Subcutaneous preadipocyte (primary cell): ENCODE measurements around the gene CRELD2.

DNA sequence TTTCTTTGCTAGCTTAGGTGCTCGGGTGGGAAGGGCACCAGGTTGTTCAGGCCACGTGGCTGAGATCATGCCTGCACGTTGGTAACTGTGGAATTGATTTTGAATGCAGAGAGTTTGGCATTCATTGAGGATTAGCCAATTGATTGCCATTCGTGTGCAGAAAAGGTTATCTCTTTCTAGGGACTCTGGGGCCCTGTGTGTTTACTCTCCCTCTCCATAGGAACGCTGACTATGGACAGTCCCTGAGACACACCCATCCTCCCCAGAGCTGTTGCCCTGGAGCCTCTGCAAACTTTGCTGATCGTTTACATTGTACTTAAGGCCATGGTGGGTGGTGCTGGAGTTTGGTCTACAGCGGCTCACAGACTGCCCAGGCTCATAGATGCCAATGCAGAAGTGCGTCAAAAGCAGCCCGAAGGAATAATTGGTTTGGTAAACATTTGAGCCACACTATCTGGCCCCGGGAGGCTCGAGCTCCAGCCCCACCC, 119.4 kb upstream of the TAFA5 start:
- CAGE, long polyA plus RNA = no peak

GRCh38 chr22:48517530-48518116, 28.3 kb downstream of the TAFA5 start:
- CAGE, long polyA plus RNA = no peak

GRCh38 chr22:48587685-48588007, 98.3 kb downstream of the TAFA5 start:
- CAGE, long polyA plus RNA = no peak

GRCh38 chr22:48654395-48654990, 165.1 kb downstream of the TAFA5 start:
- CAGE, long polyA plus RNA = no peak

GRCh38 chr22:48719065-48719468, 229.7 kb downstream of the TAFA5 start:
- CAGE, long polyA plus RNA = no peak

DNA sequence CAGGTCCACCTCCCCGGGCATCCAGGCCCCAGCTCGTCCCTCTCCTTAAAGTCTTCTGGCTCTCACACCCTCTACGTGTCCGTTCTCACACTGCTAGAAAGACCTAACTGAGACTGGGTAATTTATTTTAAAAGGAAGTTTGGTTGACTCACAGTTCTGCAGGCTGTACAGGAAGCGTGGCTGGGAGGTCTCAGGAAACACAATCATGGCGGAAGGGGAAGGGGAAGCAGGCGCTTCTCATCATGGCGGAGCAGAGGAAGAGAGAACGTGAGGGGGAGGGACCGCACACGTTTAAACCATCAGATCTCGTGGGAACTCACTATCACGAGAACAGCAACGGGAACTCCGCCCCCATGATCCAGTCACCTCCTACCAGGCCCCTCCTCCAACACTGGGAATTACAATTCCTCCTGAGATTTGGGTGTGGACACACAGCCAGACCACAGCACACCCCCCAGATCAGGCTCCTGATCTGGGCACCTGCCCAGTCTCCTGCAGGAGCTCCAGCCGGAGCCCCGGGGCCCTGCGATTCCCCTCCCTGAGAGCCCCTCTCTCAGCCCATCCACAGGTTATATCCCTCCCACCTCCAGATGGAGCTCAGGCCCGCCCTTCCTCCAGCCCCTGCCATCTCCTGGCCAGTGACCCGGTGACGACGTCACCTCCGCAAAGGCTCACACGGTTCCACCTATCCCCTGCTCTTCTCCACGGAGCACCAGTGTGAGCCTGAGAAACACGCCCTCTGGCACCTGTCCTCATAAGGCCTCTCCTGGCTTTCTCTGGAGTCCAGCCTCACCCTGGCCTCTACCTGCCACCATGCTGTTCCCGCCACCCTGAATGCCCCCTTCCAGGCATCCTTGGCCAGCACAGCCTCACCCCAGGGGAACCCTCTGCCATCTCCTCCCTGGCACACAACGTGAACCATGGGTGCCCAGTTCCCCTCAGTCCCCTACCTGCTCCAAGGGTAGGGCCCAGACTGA, 170.1 kb downstream of the BRD1 start:
- CAGE, long polyA plus RNA = no peak

DNA sequence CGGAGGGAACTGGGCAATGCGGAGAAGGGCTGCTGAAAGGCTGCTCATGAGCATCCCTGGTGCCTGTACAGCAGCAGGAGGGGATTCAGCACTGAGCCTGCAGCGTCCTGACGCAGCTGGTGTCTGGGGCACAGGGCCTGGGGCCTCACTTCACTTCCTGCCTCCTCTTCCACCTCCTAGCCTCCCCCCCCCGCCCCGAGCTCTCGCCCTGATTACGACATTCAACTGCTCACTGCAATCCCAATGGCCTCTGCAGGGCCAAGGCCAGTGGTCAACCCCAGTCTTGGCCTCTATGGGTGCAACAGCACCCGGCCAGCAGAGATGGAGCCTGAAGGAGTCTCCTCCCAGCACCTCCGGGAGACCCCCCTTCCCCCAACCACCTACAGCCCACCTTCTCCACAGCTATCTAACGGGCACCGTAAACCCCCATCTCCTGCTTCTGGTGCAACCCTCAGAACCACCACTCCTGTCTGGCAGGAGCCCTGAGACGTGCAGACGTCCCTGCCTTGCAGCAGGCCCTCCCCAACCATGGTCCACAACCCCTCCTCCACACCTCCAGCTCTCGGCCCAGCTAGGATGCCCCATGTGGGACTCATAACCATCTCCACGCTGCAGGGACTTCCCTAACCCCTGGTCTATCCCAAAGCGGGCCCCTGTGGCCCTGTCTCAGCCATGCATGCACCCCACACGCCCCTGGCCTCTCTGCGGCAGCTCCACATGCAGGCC, 38.2 kb downstream of the BRD1 start:
- CAGE, long polyA plus RNA = no peak

GRCh38 chr22:49800791-49801423, 26.8 kb downstream of the BRD1 start:
- CAGE, long polyA plus RNA = no peak

- CAGE, long polyA plus RNA = no peak
Measured at GRCh38 chr22:49808005-49808523, 19.6 kb downstream of the BRD1 start.

GRCh38 chr22:49918554-49919365, at the start of gene CRELD2:
Gene CRELD2 (plus strand): TSS chr22:49918634.
- CAGE, long polyA plus RNA = start-site peak on the plus strand at chr22:49918648-49918726, 608 and 127 reads in 2 replicates

DNA sequence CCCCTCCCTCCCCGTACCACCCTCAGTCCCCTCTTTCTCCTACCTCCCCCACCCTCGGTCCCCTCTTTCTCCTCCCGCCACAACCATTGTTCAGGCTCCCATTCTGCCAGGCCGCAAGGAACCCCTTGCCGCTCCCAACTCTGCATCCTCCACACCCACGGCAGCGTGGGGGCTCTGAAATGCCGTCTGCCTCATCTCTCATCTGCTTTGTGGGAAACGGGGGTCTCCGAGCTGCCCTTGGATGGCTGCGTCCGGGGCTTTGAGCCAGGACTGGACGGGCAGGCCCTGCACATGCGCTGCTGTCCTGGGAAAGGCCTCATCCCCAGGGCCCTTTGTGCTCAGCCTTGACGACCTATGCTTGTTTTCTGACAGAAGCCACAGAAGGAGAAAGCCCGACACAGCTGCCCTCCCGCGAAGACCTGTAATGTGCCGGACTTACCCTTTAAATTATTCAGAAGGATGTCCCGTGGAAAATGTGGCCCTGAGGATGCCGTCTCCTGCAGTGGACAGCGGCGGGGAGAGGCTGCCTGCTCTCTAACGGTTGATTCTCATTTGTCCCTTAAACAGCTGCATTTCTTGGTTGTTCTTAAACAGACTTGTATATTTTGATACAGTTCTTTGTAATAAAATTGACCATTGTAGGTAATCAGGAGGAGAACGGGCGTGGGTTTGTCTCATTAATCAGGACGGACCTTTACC, 8.6 kb downstream of the CRELD2 start:
- CAGE, long polyA plus RNA = no peak

- CAGE, long polyA plus RNA = no peak
Measured at GRCh38 chr22:49969825-49970393, 9.3 kb downstream of the PIM3 start.

- CAGE, long polyA plus RNA = no peak
Measured at GRCh38 chr22:50000175-50000374, 12.5 kb downstream of the IL17REL start.

DNA sequence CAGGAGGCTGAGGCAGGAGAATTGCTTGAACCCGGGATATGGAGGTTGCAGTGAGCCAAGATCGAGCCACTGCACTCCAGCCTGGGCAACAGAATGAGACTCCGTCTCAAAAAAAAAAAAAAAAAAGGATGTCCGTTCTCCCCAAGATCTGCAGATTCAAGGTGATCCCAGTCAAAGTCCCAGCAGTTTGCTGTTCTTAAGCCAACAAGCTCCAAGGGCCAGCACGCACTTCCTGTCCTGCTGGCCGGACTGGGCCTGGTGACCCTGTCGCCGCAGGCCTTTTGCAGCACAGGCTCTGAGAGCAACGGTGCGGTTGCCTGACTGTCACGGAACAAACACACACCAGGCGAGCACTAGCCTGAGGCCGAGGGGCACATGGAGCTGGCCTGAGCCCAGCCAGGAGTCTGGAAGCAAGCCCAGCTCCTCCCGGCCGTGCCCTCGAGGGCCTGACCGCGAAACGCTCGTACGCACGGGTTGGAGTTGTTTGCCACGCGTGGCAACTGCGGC, 14.9 kb upstream of the IL17REL start:
- CAGE, long polyA plus RNA = no peak

GRCh38 chr22:50031785-50032271, 19.3 kb upstream of the IL17REL start:
- CAGE, long polyA plus RNA = no peak

- CAGE, long polyA plus RNA = no peak
Measured at GRCh38 chr22:50060252-50060803, 24.9 kb downstream of the MLC1 start.

DNA sequence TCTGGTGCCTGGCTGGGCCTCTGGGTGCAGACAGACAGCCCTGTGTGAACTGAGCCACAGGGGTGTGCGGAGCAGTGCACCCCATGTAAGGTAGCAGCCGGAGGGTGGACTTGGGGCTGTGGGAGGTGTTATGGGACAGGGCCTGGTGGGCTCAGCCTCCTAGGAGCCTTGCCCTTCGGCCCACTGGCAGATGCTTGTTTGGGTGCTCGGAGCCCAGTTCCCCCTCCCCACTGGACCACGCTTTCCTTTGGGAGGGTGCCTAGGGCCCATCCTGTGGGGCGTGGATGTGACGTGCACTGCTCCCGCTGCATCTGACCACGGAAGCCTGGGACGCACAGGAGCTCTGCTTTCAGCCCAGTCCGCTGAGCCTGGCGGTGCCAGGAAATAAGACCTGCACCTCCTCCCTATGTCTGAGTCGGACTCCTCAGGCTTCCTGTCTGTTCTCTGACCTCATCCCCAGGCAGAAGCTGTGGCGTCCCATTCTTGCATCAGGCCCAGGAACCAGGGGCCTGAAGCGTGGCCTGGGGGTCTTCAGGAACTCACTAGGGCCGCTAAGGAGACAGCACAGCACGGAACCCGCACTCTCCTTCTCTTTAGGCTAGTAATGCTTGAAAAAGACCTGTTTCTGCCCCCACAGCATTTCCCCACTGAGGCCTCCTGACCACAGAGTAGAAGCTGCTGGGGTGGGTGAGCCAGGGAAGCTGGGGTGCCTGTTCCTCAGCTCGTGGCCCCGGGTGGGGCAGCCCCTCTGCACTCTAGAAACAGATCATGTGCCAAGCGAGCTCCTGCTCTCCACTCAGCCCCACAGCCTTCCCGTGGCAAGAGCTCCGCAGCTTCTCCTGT, 22.4 kb downstream of the MOV10L1 start:
- CAGE, long polyA plus RNA = no peak

GRCh38 chr22:50186814-50187695, 1.3 kb downstream of the TRABD start:
- CAGE, long polyA plus RNA = no peak

GRCh38 chr22:50192880-50193527, 7.3 kb downstream of the TRABD start:
- CAGE, long polyA plus RNA = no peak

DNA sequence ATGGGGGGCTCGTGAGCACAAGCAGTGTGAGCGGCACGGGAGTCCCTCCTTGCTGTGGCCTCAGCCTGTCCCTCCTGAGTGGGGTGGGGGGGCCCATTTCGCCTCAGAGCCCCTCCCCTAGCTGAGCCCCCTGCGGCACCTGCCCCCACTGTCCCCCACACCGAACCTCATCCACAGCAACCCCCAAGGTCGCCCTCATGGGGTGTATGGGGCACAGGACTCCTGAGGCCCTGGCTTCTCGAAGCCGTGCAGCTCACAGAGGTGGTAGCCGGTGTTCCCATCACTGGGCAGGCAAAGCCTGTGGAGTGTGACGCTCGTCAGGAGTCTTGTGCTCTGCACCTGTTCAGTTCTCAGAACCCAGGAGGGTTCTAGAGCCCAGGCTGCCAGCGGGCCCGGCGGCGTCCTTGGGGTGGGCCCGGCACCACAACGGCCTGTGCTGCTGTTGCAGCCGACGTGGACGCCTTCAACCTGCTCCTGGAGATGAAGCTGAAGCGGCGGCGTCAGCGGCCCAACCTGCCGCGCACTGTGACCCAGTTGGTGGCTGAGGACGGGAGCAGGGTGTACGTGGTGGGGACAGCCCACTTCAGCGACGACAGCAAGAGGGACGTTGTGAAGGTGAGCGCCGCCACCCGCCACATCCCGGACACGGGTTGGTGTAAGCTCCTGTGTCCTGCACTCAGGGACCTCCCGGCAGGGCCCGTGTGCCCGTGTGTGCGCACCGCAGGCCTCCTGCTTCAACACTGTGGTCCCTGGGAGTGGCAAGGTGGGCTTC, 6.7 kb upstream of the SELENOO start:
- CAGE, long polyA plus RNA = no peak